NALM6 (cell line): Measurements from ENCODE around the genes MXD3 and PFN3.

DNA sequence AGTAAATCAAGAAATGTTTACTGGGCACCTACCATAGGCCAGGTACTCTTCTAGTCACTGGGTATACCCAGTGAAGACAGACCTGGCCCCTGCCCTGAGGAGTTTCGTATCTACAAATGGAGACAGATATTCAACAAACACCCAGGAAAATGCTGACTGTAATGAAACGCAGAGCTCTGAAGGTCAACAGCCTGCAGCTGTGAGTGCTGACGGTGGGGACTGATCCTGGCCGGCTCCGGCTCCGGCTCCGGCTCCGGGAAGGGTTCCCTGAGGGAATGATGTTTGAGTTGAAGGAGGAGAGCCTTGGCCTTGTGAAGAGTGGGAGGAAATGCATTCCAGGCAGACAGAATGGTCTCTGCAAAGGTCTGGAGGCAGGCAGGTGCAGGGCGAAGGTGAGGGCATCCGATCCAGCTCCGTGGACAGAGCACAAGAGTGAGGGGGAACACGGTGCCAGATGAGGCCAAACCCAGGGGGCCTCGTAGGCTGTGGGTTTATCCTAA, 23.1 kb downstream of the FGFR4 start:
- PRO-cap: no peak

DNA sequence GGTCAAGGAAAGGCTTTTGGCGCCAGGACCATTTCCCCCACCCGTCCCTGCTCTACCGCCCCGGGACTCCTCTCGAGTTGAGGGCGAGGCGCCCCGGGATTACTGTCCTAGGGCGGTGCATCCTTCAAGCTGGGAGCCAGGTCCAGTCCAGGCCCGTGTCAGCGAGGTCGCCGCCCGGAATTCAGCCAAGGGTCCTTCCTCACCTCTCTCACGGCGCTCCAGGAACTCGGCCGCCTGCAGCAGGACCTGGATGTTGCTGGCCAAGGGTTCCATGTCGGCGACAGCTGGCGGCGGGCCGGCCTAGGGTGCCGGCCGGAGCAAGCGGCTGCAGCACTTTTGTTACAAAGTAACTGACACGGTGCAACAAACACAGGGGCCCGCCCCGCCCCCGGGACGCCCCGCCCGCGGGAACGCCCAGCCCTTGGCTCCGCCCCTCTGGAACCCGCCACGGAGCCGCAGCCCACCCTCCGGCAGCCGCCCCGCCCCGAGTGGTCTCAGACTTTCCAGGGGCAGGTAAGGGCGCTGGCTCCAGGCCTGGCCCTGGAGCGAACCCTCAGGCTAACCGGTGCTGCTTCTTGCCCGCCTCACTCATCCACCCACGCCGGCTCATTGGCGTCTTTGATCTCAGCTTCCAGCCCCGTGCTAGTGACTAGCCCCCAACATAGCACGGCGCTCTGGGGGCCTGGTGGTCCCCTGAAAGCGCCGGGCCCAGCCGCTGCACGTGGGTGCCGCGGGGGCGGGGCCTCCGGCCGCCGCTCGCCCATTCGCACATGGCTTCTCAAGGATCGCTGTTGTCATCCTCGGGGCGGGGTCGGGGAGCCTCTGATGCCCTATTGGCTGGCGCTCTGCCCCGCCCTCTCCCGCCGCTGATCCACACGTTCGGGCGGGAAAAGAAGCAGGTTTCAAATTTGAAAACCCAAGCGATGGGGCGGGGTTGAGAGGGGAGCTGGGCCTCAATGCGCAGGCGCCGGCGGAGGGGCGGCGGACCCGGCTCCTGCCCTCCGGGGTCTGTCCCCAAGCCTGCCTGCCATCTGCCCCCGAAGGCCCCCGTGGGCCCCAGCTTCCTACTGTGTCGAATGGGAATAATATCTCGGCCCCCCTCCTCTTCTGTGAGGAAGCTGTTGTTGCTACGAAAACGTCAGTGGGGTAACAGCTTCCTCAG, at the start of gene MXD3:
Gene MXD3, minus strand, starts transcription at position 341 of the 1,162 bp plus-strand sequence.
- PRO-cap: bidirectional peak, plus-strand start at position 497 of the sequence, minus-strand start at position 338 of the sequence; bidirectional peak, plus-strand start at position 898 of the sequence, minus-strand start at position 676 of the sequence; bidirectional peak, plus-strand start at position 1,124 of the sequence, minus-strand start at position 1,077 of the sequence

DNA sequence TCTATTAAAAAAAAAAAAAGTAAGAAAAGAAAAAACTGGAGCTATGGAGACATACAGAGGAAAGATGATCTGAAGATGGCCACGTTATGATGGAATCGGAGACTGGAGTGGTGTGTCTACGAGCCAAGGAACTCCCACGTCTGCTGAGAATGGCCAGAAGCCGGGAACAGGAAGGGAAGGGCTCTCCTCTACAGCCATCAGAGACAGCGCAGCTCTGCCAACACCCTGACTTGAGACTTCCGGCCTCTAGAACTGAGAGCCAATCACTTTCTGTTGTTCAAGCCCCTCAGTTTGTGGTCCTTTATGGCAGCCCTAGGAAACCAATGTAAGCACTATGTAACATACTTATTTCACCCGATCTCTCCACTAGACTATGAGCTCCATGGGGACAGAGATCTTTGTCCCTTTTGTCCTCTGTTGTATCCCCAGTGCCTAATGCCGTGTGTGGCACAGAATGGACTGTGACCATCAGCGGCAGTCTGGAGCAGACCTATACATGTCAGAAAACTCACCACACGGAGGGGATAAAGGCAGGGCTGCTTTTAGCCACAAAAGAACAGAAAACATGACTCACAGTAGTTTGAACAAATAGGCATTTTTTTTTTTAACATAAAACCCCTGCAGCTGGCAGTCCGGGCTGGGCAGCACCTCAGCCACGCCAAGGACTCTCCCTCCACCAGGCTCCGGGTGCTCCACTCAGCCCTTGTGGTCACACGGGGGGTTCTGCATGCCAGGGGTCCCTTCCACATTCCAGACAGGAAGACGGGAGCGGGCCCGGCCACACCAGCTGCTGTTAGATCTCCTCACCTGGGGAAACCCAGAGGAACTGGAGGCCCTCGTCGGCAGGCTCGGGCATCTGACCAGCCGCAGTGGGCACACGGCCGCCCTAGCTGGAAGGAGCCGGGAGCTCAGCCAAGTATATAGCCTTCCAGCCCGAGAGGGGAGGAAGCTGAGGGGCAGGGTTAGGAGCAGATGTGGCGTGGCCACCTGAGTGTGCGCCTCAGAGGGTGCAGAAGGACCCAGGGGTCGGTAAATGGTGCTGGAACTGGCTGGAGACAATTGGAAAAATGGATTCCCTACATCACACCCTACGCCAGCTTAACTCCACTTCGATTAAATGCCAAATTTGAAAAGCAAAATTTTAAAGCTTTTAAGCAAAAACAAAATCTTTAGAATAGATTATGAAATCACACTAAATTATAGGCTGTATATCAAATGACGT, 16.2 kb upstream of the MXD3 start:
- PRO-cap: no peak

- PRO-cap: bidirectional peak, plus-strand start at chr5:177334066, minus-strand start at chr5:177333940; bidirectional peak, plus-strand start at chr5:177334498, minus-strand start at chr5:177334383
These were observed 17.4 kb downstream of the LMAN2 start for GRCh38 chr5:177333820-177334744.

DNA sequence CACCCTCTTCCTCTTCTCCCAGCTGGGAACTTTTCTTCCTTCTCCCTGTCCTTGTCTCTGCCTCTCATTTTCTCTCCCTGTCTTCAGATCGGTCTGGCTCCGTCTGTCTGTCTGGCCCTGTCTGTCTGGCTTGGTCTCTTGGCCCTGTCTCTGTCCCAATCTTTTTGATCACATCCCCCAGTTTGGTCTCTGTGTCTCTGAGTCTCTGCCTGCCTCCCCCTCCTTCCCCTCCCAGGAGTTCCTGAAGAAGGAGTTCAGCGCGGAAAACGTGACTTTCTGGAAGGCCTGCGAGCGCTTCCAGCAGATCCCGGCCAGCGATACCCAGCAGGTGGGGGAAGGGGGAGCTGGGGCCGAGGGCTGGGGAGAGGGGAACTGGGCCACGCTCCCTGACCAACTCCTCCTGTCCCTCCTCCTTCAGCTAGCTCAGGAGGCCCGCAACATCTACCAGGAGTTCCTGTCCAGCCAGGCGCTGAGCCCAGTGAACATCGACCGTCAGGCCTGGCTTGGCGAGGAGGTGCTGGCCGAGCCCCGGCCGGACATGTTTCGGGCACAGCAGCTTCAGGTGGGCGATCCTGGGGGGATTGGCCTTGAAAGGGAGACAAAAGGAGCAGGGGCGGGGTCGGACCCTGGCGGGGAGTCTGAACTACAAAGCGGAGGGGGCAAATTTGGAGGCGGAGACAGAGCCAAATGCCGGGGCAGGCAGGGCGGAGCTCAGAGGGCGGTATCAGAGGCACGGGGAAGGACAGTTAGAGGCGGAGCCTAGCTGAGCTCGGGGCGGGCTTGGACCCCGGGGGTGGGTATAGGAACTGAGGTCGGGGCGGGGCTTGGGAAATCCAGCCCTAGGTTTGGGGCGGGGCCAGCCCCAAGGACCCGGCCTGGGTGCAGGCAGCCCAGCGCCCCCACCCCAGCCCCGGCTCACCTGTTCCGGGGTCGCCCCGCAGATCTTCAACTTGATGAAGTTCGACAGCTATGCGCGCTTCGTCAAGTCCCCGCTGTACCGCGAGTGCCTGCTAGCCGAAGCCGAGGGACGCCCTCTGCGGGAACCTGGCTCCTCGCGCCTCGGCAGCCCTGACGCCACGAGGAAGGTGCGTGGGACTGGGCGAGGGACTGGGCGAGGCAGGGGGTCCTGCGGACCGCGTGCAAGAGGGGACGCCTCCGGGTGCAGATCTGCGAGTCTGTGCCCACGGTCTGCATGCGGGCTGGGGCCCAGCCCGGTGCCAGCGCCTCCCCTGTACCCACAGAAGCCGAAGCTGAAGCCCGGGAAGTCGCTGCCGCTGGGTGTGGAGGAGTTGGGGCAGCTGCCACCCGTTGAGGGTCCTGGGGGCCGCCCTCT, 9.2 kb downstream of the RGS14 start:
- PRO-cap: no peak

DNA sequence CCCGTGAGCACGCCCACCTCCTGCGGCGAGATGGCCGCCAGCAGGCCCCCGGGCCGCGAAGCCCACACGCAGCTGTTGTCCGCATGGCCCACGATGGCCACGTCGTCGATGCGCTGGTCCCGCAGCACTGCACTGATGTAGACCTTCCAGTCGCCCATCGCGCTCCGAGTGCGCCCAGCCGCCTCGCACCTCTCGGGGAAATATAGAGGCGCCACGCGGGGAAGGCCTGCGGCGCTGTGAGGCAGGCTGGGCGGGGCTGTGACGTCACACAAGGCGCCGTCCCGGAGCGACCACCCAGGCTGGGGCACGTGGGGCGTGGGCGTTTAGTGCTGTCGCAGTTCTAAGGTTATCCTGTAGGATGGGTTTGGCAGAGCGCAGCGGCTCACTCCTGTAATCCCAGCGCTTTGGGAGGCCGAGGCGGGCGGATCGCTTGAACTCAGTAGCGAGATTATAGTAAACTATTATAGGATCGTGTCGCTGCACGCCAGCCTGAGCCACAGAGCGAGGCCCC, at the start of gene PFN3:
Gene PFN3, minus strand, starts transcription at position 243 of the 511 bp plus-strand sequence.
- PRO-cap: no peak

DNA sequence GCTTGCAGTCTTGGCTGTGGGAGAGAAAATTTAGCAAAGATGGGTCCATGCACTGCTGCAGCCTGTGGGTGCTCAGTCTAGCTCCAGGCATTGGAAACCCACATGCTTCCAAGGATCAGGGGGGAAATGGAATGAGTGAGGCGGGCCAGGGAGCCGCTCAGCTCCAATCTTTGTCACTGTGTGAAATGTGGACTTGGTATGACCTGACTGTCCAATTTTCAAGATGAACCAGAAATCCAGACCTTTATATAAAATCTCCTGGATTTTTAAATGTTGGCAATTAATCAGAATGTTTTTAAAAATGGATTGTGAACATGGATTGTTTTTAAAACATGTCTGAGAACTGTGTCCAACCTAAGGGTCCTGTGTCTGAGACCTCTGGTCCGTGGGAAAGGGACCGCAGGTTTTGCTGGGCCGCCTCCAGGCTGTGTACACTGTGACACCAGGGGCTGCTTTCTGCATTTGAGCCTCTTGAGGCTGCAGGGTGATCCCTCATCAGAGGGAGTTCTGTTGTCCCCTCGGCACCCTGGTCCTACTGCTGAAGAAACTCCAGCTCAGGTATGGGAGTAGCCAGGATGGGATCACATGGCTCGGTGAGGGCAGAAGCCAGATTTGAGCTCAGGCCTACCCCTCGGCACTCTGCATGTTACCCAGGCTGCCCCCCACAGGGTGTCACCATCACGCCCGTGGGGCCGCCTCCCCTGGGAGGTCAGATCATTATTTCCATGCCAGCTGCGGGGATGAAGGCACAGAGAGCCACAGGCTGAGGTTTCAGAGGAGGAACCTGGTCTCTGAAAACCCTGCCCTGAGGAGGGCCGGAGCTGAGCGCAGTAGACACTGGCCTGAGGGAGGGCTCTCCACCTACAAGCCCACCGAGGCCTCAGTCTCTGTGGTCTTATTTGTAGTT, 2.5 kb downstream of the PRR7 start:
- PRO-cap: no peak

DNA sequence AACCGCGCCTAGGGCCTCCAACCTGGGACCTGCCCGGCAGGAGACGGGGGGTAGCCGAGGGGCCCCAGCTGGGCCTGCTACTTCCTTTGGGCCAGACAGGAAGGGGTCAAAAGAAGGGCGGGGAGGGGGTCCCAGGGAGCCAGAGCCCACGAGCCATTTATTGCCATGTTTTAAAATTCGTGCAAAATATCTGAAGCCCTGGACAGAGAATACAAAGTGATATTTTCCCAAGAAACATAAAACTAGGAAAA, 10.1 kb downstream of the PRR7 start:
- PRO-cap: no peak

GRCh38 chr5:177458248-177458778, 11.7 kb downstream of the PRR7 start:
- PRO-cap: no peak

DNA sequence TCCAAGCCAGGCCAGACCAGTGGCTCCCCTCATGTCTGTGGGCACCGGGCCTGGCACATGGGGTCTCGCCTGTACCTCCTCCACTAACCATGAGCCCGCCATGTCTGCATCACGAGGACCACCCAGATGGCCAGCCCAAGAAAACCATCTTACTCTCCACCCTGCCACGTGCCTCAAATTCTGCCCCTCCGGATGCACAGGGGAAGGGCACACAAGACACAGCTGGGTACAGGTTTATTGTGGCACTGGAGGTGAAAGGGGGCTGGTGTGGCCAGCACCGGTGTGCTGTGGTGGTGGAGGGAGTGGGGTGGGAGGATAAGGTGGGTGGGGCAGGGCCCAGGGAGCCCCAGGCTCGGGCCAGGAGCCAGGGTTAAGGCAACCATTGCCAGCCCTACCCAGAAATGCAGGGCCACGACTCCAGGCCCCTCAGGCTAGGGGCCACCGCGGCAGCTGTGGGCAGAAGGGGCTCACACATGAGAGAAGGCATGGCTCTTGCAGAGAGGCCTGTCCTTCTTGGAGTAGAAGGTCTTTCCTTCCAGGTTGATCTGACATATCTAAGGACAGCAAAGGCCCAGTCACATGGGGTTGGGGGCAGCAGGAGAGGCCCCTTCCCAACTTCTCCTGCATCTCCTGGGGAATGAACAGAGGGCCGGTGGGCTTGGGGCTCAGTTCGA, 9.9 kb upstream of the DBN1 start:
- PRO-cap: no peak

GRCh38 chr5:177510262-177511251, 931 bp upstream of the DOK3 start:
- PRO-cap: bidirectional peak, plus-strand start at chr5:177510547, minus-strand start at chr5:177510401; bidirectional peak, plus-strand start at chr5:177510945, minus-strand start at chr5:177510894

DNA sequence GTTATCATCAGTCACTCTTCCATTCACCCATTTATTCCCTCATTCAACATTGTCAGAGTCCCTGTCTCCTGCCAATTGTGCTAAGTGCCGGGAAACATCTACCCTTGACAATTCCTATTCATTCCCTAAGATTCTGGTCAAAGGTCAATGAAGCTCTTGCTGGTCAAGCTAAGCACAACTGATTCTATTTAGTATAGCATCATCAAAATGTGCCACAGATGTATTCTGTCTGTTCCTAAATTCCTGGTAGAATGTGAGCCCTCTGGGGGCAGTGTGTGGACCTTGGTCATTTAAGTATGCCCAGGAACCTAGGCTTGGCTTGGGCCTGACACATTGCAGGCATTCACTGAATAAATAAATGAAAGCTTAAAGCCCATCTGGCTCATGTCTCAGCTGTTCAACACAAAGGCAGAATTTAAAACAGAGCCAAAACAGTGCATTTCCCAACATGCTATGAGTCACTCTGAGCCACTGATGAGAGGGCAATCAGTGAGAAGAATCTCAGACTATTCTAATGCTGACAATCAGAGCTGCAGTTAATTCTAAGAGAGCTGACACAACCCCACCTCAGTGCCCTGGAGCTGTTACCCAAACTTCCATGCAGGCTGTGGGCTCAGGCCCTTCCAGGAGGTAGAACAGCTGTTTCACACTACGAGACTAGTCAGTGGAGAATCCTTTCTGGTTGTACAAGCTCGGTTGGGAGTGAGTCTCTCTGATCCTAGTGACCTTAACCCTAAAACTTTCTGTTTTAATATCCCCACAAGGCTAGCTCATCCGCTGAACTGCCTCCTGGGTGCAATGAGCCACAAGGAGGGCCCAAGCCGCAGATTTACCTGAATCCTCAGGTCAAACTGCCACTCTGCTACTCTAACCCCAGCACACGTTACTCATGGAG, 8.0 kb downstream of the FAM193B start:
- PRO-cap: no peak

DNA sequence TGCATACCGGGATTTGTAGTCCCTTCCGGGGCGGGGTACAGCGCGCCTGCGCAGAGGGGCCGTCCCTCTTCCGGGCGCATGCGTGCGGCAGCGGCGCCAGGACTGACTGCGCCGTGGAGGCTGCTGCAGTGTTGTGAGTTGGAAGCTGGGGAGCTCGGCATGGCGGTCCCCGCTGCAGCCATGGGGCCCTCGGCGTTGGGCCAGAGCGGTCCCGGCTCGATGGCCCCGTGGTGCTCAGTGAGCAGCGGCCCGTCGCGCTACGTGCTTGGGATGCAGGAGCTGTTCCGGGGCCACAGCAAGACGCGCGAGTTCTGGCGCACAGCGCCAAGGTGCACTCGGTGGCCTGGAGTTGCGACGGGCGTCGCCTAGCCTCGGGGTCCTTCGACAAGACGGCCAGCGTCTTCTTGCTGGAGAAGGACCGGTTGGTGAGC, 120.6 kb downstream of the PROP1 start:
- PRO-cap: no peak

GRCh38 chr5:178142489-178142877, 11.2 kb downstream of the NHP2 start:
- PRO-cap: no peak

DNA sequence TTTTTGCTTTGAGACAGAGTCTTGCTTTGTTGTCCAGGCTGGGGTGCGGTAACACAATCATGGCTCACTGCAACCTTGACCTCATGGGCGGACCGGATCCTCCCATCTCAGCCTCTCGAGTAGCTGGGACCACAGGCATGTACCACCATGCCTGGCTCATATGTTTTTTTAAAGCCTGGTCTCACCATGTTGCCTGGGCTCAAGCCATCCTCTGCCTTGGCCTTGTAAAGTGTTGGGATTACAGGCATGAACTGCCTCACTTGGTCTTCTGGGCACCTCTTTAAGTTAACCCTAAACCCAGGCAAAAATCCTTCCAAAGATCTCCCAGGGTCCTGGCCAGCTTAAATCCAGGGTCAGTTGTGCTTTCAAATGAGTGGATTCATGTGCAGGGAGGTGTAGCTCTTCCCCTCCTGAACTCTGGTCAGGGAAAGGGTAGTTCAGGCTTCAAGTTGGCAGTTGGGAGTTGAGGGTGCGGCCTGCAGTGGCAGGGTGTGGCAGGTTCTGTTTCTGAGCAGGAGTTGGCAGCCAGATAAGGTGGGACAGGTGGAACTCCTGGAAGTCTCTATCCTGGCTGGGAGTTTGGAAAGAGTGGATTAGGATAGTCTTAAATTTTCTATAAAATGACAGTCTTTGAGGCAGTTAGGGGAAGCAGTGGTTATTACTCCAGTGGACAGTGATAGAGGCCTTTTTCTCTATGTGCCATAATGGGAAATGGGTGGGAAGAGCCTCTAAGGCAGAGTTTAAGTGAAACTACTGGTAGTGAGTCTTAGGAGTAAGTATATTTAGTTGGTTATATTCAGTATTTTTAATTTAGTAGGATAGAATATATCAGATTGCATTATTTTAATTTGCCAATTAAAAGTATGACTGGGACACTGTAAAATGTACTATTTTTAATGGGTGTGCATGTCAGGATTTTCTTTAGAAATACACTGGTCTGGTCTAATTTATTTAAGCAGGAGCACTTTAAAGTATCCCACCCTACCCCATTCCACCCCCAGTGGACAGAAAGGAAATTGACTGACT, 3.7 kb downstream of the HNRNPAB start:
- PRO-cap: no peak

DNA sequence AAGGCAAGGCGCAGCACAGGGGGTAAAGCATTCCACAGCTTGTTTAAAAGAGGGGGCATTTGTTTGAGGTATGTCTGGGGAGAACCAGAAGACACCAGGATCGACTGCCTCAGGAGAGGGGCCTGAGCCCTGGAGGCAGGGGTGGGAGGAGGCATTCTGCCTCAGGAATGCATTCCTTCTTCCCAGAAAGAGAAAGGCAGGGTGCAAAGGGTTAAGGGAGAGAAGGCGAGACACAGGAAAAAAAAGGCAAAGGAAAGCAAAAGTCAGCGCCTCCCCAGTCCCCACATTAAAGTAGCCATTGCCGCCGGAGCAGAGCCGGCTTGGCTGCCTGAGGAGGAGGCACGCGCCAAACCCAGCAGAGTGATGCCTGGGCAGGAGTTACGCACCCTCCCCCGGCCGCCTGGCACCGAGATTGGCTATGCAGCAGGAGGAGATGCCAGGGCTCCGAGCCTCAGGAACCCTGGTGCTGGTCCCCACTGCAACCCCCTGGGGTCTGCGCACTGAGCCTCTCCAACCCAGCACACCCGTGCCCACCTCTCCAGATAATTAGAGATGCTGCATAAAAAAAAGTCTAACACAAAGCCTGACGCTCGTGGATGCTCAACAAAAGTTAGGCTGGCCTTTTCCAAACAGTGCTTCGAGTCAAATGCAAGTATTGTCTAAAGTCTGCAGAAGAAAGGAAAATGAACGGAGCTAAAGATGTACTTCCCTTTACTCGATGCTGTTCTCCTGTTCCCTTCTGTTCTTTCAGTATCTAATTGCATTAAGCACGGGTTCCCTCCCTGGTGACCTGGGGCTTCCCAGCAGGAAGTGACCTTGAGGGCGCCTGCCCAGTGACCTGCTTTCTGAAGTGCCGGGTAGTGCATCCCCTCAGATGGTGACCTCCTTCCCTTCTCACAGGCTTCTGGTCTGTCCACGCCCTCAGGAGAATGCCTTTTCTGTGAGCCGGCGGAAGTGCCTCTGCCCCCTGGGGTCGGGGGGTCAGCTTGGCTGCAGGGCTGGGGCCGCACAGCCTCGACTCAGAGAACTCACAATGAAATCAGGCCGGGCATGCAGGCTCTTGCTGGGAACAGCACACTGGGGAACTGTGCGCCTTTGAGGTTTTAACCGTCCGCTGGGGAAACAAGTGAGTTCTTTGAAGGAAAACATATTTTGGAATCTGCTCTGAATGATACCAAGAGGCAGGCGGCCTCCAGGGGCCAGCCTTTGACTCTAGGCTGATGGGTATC, 124.2 kb upstream of the PHYKPL start:
- PRO-cap: no peak

DNA sequence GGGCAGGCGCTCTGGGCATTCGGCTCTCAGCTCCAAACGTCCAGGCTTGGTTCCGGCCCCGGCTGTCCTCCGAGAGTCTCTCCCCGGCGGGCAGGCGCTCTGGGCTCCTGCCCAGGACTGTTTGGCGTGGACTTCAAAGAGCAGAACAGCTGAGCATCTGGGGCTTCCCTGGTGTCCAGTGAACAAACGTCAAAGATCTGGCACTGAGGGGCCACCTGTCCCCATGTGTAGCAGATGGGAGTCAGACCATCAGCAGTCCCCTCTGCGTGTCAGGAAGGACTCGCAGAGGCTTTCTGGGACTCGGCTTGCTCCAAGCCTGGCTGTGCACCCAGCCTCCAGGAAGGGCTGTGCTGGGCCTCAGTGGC, 164.1 kb upstream of the PHYKPL start:
- PRO-cap: no peak

DNA sequence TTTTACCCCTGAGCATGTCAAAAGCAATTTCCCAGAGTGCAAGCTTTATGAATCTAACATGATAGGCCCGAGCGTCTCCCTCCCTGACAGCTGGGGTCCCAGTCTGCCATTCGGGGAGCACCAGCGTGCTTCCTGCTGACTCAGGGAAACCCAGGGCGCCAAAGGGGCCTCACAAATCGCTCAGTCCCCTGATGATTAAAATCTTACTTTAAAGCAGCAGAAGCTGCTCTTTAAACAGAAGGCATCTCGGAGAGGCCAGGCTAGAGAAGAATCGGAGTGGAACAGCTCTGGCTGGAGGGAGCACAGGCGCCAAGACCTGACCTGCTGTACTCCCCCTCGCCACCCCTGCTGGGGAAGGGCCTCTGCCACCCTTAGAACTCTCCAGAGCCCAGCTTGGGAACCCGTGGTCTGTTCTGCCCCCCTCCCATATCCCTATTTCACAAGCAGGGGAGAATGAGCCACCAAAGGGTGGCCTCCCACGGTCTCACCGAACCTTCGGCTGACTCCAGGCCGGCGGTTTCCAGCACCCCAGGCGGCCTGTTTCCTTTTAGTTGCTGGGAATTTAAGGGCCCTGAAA, 147.7 kb downstream of the COL23A1 start:
- PRO-cap: bidirectional peak, plus-strand start at position 237 of the sequence, minus-strand start at position 134 of the sequence; bidirectional peak, plus-strand start outside the sequence, minus-strand start at position 549 of the sequence

GRCh38 chr5:179076933-179077168, 16.7 kb downstream of the ZNF354C start:
- PRO-cap: no peak

DNA sequence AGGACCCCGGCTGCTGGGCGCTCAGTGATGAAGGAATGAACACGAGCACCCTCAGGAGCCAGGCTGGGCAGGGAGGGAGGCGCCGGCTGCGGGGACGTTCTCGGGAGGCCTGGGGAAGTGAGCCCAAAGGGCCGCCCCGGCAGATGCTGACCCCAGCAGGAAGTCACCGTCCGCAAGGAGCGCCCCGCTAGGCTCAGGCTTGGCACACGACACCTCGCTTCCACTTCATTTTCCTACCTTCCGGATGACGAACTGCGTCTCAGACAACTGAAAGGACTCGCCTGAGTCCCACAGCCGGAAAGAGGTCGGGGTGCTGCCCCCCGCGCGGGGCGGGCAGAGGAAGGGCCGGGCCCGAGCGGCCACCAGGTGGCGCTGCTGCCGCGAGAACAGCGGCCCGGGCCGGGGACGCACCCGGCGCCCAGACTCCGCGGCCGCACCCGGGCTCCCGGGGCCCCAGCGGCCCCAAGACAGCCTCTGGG, 106.8 kb downstream of the ZNF354C start:
- PRO-cap: no peak